Non-pigmented ciliary epithelial cell (primary cell): ENCODE data around the gene CBR3.

DNA sequence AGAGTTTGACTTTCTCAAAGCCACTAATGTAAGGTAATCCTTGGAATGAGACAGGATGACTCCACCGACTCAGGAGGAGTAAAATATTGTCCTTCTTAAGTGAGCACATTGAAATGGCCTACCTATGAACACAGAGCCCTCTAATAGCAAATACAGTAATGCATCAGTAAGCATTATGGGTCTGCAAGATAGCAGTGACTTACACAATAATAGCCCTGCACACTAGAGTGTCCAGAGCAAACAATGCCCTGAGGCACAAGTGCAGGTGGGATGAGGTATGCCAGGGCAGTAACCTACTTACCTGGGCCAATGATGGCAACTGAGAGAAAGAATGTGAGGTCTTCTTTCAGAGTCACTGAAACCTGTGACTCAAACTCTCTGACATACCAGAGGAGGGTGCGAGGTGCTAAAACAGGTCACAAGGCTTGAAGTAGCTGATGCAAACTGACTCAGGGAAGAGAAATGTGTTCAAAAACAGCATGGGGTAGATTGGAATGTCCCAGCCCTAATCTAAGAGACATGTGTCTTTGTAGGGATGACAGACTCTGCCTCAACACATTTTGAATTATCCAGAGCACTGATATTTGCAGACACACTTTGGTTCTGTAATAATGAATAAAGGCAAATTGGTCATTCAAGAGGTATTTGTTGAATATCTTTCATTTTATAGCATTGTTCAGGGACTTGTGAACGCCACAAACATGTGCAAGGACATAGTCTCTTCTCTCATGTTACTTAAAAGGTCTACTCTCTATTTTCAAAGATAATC lies 168.5 kb upstream of the RUNX1 start:
- RRBS = no CpG with 5 or more reads among the region's 3 CpGs

DNA sequence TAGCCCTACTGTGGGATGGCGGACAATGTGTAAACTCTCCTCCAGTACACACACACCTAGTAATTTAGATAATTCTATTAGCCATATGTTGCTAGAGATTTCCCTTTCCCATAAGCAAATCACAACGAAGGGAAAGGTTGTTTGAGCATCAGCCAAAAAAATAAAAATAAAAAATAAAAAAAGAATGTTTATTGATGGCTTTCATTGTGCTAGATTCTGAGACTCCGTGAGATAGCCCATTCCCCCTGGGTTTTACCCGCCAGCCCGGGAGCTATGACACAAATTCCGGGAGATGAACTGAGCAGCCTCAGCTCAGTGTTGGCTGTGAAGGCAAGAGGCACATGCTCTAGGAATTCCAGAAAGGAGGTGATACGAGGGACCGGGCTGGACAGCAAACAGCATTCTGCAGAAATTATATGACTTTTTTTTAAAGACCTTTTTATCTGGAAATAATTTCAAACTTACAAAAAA lies 378.5 kb upstream of the RUNX1 start:
- RRBS = 83% methylated on average over 3 of the region's 8 CpGs

GRCh38 chr21:35428541-35428973 lies 379.5 kb upstream of the RUNX1 start:
- RRBS = no CpG with 5 or more reads among the region's 10 CpGs

DNA sequence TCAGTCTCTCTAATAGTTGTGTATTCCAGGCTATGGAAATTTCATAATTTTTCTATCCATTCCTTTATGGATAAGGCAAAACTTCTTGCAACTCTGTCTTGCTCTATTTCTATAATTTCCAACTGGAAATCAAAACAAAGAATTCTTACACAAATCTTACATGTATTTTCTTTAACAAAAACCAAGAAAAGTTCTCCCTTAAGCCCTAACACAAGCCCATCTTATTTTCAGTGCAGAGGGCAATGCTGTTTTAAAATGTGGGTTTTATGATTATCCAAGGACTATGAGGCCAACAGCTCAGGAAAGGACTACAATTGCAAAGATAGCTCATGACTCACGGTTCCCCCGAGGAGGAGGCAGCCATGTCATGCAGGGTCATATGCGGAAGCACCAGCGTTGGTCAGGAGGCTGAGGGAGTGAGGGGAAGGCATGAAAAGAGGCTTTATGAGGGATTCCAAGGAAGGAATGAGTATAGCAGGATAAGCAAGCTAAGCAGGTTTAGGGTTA lies 495.3 kb downstream of the SETD4 start:
- RRBS = no CpG with 5 or more reads among the region's 4 CpGs

DNA sequence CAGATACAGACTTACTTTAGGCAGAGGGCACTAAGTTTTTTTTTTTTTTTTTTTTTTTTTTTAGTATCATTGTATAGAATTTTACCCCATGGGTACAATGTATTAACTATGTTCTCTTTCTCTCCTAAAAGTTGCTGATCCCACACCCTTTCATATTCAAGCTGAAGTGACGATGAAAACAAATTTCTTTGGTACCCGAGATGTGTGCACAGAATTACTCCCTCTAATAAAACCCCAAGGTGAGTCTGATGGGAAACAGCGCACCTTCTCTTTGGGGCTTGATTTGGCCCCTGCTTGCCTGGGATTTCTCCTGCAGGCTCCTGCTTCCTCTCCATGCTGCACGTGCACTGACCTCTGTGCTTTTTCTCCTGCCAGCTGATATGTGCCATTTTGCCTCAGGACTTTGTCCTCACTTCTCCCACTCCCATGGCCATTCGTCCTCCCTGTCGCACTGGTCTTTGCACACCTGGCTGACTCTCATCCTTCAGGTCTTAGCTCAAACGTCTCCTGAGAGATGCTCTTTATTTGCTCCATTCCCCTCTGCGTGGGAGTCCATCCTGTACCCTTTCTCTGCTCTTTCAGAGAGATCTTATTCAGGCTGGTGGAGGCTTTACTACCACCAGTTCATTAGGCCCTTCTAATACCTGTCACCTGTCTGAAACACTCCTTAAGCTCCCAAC lies 1.1 kb downstream of the CBR1 start:
- RRBS = no CpG with 5 or more reads among the region's 8 CpGs

- RRBS = no CpG with 5 or more reads among the region's 11 CpGs
Measured at GRCh38 chr21:36072387-36072780, 2.6 kb downstream of the CBR1 start.

GRCh38 chr21:36078996-36079572 lies 9.3 kb downstream of the CBR1 start:
- RRBS = 100% methylated on average over 1 of the region's 14 CpGs

- RRBS = 1% methylated on average over 17 of the region's 36 CpGs
Measured at GRCh38 chr21:36135014-36135346, at the start of gene CBR3. TSS of gene CBR3 (plus strand) at chr21:36135079.

DNA sequence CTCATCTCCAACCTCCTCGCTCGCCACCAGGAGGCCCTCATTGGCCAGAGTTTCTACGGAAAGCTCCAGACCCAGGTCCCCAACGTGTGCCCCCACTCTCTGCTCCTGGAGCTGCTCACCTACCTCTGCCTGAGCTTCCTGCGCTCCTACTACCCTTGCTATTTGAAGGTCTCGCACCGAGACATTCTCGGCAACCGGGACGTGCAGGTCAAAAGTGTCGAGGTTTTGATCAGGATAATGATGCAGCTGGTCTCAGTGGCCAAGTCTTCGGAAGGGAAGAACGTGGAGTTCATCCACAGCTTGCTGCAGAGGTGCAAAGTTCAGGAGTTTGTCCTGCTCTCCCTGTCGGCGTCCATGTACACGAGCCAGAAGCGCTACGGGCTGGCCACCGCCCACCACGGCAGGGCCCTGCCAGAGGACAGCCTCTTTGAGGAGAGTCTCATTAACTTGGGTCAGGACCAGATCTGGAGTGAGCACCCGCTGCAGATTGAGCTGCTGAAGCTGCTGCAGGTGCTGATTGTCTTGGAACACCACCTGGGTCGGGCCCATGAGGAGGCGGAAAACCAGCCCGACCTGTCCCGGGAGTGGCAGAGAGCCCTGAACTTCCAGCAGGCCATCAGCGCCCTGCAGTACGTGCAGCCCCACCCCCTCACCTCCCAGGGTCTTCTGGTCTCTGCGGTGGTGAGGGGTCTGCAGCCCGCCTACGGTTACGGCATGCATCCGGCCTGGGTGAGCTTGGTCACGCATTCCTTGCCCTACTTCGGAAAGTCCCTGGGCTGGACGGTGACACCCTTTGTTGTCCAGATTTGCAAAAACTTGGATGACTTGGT lies 74.0 kb upstream of the MORC3 start:
- RRBS = no CpG with 5 or more reads among the region's 35 CpGs

GRCh38 chr21:36542598-36543182 lies 62.8 kb upstream of the CLDN14 start:
- RRBS = 4% methylated on average over 6 of the region's 29 CpGs

- RRBS = 74% methylated on average over 6 of the region's 22 CpGs
Measured at GRCh38 chr21:36754073-36754632, 55.2 kb downstream of the SIM2 start.

GRCh38 chr21:36784979-36785507 lies 86.1 kb downstream of the SIM2 start:
- RRBS = no CpG with 5 or more reads among the region's 18 CpGs

- RRBS = no CpG with 5 or more reads among the region's 12 CpGs
Measured at GRCh38 chr21:36791131-36791572, 92.2 kb downstream of the SIM2 start.

GRCh38 chr21:37103463-37104038 lies 30.5 kb downstream of the TTC3 start:
- RRBS = no CpG with 5 or more reads among the region's 1 CpG

- RRBS = no CpG with 5 or more reads among the region's 13 CpGs
Measured at GRCh38 chr21:37110153-37110828, 37.2 kb downstream of the TTC3 start.

DNA sequence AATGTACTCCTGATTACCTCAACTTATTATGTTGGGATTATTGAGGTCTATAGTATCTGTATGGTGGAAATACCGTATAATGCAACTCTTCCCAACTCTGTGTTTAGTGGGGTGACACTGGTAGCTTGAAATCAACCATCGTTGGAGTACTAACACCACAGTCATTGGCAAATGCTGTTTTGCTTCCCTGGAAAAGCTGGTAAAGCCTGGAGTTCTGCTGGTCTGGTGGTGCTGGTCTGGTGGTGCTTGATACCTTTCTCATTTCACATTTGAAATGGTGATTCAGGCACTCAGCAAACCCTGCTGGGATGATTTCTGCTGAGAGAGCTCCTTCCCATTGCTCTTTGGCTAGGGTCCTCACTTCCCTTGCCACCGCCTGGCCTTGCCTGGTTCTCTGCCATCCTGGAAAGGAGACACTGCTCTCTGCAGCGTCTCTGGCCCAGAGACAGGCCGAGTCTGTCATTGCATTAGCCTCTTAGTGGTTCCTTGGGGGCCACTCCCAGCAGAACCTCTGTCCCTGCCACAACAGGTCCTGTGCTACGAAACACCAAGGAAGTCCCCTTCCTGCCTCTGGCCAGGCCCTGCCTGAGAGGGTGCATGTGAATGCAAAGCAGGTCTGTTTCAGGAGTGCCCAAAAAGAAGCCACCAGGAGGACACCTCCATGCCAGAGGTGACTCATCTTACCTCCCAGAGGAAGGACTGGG lies 59.9 kb downstream of the VPS26C start:
- RRBS = no CpG with 5 or more reads among the region's 6 CpGs

DNA sequence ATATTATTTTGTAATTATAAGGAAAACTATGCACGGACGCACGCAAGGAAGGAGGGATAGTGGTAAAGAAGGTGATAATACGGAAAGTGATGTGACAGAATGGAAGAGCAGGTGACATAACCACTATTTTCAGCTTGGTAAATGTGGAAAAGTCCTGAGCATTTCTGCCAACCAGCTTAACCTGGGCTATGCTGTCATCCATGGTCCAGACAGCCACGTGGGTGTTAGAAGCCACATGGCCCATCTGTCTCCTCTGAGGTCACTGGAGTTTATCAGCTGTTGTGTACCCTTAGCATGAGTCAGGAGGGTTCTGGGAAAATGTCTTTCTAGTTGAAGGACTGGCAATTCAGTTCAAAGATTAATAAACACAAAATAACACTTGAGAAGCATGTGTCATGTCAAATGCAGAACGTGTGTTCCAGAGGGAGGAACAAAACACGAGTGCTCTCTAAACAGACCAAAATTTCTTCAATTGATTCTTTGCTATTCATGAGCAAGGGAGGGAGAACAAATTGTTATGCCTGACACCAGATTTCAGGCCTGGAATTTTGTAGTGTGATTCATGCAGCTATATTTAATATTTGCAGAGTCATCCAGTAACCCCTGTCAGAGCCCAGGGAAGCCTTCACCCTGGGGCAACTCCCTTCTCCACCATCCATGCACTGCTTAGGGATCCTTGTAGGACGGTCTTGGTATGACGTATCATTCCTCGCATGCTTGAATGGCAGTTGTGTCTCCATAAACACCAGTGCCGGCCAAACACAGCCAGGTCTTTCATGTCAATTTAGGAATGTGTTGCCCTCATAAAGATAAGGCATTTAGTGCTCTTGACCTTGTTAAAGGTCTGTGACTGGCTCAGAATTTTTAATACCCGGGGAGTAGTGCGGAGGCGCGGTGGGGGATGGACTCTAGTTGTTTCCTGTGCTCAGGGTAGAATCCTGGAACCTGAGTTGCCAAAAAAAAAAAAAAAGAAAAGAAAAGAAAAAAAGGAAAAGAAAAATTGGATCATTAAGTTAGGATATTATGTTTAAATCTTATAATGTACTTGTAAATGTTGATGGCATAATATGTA lies 27.7 kb upstream of the DYRK1A start:
- RRBS = no CpG with 5 or more reads among the region's 15 CpGs

DNA sequence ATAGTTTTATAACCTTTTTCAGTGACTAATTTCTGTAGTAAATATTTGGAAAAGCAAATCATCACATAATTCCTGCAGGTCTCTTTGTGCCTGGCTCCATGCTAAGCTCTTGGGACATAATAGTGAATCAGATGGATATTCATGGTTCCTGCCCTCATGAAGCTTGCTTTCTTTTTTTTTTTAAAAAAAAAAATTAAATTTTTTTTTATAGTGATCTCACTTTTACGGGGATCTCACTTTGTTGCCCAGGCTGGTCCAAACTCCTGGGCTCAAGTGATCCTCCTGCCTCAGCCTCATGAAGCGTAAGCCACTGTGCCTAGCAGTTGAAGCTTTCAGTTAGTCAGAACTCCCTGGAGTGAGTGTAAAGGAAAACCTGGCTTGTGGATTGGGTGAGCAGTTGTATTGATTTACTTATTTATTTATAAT lies 15.5 kb downstream of the DYRK1A start:
- RRBS = no CpG with 5 or more reads among the region's 2 CpGs

DNA sequence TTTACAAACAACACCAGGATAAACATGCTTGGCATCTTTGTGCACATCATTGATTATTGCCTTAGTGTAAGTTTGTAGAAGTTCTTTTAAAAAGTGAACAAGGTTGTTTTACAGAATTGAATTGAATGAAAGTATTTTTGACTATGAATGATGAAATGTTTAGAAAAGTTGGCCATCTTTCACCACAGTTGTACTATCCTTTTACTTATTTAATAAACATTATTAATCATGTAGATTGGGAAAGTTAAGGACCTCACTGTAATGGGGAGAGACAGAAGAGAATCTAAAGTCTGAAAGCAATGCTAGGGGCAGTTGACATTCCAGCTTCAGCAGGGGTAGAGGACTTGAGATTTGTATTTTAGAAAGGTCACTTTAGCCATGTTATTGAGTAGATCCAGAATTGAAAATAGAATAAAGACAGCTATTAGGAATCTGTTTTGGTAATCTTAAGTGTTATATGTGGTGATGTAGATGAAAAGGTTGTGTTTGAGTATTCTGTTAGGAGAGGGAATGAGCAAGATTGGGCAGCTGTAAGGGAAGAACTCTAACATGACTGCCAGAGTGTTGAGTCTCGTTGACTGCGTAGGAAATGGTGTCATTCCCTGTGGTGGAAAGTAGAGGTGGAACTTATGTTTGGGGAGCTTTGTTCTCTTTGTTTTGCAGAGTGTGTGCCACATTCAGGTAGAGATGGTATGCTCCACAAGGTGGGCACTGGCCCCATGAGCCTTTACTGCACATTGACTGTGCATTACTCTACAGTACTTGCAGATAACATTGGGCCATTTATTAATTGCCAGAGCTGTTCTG lies 104.4 kb downstream of the DYRK1A start:
- RRBS = no CpG with 5 or more reads among the region's 2 CpGs